SEM (cell line): ENCODE data around the genes BPIFB3, RALY, EIF2S2 and GSS.

DNA sequence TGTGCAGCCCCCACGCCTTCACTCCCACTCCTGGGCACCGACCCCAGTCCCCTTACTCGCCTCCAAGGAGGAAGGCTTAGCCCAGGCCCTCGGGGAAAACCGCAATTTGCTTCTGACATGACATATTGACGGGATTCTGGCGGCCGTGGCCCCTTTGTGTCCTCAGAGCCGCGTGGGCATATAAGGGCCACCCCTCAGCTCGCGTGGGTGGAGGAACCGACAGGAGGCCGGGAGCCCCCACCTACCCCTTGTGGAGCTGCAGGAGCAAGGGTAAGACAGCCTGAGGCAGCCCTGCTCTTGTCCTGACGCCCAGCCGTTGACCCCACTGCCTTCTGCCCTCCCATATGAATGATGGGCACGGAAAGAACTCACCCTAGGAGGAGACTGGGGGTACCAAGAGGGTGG is at the start of gene BPIFB3:
Gene BPIFB3, plus strand, starts transcription at position 208 of the 405 bp plus-strand sequence.
- PRO-cap: no peak

DNA sequence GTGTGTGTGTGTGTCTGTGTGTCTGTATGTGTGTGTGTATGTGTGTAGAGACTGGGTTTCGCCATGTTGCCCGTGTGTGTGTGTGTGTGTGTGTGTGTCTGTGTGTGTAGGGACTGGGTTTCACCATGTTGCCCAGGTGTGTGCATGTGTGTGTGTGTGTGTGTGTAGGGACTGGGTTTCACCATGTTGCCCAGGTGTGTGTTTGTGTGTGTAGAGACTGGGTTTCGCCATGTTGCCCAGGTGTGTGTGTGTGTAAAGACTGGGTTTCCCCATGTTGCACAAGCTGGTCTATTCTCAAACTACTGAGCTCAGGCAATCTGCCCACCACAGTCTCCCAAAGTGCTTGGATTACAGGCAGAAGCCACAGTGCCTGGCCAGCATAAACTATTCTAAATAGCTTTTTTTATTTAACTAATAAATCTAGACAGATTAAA is 28.2 kb downstream of the CDK5RAP1 start:
- PRO-cap: no peak

DNA sequence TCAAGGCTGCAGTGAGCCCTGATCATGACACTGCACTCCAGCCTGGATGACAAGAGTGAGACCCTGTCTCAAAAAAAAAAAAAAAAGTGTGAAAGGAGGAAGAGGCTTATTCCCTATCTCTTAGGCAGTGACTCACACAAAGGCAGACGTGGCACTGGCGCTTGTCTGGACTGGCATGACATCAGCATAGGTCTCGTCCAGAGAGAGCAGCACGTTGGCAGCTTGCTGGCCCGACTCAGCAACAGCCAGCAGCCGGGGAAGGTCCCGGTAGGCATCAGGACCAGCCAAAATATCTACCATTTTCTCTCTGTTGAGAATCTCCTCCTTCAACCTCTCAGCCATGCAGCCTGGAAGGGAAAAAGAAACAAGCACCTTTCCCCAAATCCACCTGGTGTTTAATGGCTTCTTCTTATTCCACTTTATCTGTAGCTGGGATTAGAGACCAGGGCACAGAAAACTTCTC is 14.1 kb downstream of the CDK5RAP1 start:
- PRO-cap: no peak

GRCh38 chr20:33465372-33466232 is 22.0 kb upstream of the SNTA1 start:
- PRO-cap: no peak

GRCh38 chr20:33568429-33568774 is 78.5 kb downstream of the CBFA2T2 start:
- PRO-cap: no peak

DNA sequence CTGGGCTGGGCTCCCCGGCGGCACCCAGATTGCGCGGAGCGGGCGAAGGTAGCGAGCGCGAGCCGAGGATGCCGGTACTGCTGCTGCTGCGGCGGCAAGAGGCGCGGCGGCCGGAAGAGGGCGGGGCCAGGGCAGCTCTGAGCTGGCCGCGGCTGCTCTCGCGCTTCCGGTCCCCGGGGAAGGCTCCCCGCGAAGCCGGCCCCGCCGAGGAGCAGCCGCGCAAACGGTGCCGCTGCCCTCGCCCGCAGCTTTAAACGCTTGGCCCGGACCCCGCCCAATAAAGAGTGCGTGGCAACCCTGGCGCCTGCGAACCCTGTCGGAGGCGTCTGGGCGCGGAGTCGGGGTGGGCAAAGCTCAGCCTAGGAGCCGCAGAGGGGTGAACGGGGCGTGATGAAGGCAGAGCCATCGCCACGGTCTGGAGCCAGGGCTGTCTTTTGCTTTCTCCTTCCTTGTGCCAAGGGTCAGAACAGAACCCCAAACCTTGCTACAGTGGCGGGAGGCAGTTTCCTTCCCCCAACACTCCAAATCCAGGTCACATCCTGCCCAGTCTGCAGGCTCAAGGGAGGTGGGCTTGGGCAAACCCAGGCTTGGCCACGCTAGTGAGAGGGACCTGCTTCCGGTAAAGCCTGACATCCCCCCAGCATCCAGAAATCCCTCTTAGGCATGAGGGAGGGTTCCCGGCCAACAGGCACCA is 1.6 kb downstream of the C20orf144 start:
- PRO-cap: bidirectional peak, plus-strand start at position 371 of the sequence, minus-strand start at position 79 of the sequence

GRCh38 chr20:33858624-33859127 is 47.5 kb downstream of the CHMP4B start:
- PRO-cap: no peak

- PRO-cap: bidirectional peak, plus-strand start at chr20:33993416, minus-strand start at chr20:33993133; bidirectional peak, plus-strand start at chr20:33993911, minus-strand start at chr20:33993969; bidirectional peak, plus-strand start at chr20:33994116, minus-strand start at chr20:33994179
These were observed at the start of gene RALY for GRCh38 chr20:33993224-33994259. TSS of gene RALY (plus strand) at chr20:33993911.

DNA sequence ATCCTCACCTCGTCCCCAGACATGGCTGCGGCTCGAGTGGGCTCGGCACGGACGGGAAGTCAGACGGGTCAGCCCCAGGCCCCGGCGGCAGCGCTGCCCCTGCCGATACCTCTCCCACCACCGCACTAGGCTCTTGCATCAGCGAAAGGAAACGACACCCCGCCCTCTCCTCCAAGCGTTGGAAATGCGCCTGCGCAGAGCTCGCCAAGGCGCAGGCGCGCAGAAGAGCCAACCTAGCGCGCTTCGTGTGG is at the start of gene EIF2S2:
Gene EIF2S2, minus strand, starts transcription at position 156 of the 251 bp plus-strand sequence.
- PRO-cap: bidirectional peak, plus-strand start outside the sequence, minus-strand start at position 127 of the sequence

DNA sequence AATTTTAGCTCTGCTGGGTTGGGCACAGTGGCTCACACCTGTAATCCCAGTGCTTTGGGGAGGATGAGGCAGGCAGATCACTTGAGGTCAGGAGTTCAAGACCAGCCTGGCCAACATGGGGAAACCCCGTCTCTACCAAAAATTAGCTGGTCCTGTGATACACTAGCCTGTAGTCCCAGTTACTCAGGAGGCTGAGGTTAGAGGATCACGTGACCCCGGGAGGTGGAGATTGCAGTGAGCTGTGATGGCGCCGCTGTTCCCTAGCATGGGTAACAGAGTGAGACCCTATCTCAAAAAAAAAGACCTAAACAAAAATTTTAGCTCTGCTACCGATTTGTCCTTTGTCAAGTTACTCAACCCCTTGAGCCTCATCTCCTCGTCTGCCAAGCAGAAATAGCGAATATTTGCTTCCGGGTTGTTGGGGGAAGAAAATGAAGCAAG is 25.1 kb upstream of the ITCH start:
- PRO-cap: no peak

DNA sequence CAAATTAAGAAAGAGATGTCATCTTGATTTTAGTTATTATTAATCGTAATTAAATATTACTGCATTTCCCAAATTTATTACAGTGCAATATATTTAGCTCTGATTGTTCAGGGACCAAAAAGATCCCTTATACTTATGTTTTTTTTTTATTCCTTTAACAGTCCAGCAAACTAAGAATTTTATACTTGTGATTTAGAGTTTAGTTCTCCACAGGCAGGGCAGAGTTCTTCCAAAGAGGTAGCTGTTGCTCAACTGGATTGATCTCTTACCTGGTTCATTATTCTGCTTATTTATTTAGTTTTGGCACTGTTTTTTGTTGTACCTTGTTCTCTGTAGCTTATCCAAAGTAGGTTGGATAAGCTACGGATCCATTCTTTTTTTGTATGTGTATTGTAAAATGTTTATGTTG is 39.8 kb downstream of the ITCH start:
- PRO-cap: no peak

DNA sequence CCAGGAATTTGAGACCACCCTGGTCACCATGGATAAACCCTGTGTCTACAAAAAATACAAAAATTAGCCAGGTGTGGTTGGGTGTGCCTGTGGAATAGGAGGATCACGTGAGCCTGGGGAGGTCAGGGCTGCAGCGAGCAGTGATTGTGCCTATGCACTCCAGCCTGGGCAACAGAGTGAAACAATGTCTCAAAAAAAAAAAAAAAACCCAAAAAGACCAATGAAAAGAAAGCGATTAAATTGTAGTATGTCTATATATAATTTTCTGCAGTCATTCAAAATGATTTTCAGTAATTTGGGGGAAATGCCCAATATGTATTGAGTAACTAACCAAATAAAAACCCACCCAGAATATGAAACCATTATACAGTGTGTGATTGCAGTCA is 70.4 kb downstream of the ITCH start:
- PRO-cap: no peak

DNA sequence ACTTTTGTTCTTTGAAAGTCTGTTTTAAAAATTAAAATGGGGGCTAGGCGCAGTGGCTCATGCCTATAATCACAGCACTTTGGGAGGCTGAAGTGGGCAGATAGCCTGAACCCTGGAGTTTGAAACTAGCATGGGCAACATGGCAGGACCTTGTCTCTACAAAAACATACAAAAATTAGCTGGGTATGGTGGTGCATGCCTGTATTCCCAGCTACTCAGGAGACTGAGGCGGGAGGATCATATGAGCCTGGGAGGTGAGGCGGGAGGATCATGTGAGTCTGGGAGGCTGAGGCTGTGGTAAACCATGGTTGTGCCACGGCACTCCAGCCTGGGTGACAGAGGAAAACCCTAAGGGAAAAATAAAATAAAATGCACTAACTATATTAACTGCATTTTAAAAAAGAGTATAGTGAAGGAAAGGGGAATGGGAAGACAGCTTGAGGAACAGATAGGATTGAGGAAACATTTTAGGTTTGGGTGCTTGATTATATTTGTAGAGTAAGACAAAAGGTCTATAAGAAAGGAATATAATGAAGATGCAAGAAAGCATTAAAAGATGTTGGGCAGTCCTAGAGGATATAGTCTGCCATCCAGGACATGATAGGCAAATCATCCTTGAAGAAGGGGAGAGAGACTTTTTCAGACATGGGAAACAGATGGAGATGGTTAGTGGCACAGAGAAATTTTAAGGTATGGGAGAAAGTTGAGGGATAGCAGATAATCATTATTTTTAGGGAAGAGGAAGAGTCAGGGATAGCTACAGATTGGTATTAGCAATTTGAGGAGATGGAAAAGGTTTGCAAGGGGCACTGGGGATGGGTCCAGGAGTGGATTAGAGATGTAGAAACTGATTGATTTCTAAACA is 71.1 kb downstream of the ITCH start:
- PRO-cap: no peak

GRCh38 chr20:34583381-34583996 is 25.0 kb downstream of the MAP1LC3A start:
- PRO-cap: no peak

GRCh38 chr20:34707121-34707823 is 3.1 kb downstream of the TP53INP2 start:
- PRO-cap: no peak

GRCh38 chr20:34731975-34732718 is 28.0 kb downstream of the TP53INP2 start:
- PRO-cap: no peak

DNA sequence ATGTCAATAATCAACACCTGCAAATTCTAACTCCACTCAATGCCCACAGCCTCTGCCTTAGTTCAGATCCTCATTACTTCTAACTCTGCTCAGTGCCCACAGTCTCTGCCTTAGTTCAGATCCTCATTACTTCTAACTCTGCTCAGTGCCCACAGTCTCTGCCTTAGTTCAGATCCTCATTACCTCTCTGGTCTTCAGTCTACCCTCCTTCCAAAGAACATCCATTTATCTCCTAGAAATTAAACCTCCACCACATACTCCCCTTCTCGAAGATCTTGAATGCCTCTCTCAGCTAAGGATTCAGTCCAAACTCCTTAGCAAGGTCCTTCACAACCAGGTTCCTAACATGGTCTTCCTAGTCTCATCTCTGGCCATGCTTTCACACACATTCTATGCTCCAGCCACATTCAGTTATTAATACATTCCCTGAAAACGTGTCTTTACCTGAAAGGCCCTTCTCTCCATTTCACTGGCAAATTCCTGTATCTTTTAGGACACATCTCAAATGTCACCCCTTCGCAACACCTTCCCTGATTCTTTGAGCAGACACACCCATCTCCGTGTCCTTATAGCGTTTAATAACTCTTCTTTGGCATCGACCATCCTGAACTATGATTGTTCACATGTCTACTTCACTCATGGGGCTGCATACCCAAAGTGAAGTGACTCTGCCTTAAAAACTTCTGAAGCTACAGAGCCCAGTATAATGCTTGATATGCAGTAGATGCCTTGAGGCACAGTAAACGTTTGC is 3.3 kb downstream of the NCOA6 start:
- PRO-cap: no peak

DNA sequence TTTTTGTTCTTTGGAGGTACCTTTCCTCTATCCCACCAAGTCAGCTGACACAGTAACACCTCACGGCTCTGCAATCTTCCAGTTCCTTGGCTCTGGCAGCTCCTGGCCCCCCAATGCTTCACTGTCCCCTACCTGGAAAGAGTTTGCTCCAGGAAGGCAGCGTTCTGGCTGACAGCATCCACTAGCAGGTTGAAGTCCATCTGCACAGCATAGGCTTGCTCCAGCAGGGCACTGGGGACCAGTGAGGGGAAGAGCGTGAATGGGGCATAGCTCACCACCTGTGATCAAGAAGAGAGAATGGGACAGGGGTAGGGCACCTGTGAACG is 9.8 kb downstream of the GSS start:
- PRO-cap: no peak

GRCh38 chr20:34955235-34956329 is at the start of gene GSS:
TSS of gene GSS (minus strand) at chr20:34955806.
- PRO-cap: bidirectional peak, plus-strand start at chr20:34955549, minus-strand start at chr20:34955521; bidirectional peak, plus-strand start at chr20:34955868, minus-strand start at chr20:34955727

GRCh38 chr20:35176143-35176699 is 4.3 kb downstream of the PROCR start:
- PRO-cap: no peak